GM23338 (cell line): ENCODE results near the genes CAPN11 and MYMX.

- PRO-cap = bidirectional peak, plus-strand start at chr6:44043044, minus-strand start at chr6:44042979
- RAMPAGE, long total RNA = no peak
Measured at GRCh38 chr6:44042834-44043422, 84.3 kb downstream of the MRPL14 start.

- PRO-cap = no peak
- RAMPAGE, long total RNA = no peak
Measured at GRCh38 chr6:44056736-44057289, 70.4 kb downstream of the MRPL14 start.

DNA sequence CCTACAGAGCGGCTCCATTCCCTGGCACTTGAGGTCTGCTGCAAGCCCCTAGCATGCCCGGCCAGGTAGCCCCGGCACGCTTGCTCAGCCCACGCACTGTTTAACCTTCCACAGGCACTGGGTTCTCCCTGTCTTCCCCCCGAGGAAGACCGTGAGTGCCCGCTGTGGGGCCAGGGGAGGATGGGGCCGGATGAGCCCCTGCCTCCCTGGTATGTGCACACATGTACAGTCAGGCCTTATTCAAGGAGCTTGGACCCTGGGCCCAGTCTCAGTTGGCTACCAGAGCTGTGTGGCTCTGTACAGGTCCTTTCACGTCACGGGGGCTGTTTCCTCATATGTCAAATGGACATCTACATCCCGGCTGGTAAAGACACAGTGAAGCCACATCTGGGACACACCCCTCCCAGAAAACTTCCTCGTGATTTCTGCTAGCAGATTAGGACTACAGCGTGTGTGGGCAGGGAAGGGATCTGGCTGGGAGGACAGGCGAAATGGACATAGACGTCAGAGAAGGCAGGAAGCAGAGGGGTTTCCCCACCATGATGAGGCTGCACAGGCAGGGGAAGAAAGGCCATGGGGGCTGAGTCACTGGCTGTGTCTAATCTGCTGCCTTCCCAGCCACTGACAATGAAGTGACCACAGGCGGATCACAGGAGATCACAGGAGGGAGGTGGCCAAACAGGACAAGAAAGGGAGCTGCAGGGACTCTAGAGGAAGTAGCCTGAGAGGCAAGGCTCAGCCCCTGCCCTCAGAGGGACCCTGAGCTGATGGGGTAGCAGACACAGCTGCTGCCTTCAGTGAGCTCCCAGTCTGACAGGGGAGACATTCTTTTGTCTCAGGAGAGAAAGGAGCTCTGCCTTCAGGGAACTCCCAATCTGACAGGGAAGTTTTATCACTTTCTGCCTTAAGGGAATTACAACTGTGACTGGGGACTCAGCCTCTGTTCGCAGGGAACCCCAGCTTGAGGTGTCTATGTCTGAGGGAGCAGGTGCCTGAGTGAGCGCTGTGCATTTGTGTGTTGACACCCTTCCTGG is 62.8 kb downstream of the MRPL14 start:
- PRO-cap = no peak
- RAMPAGE, long total RNA = no peak

DNA sequence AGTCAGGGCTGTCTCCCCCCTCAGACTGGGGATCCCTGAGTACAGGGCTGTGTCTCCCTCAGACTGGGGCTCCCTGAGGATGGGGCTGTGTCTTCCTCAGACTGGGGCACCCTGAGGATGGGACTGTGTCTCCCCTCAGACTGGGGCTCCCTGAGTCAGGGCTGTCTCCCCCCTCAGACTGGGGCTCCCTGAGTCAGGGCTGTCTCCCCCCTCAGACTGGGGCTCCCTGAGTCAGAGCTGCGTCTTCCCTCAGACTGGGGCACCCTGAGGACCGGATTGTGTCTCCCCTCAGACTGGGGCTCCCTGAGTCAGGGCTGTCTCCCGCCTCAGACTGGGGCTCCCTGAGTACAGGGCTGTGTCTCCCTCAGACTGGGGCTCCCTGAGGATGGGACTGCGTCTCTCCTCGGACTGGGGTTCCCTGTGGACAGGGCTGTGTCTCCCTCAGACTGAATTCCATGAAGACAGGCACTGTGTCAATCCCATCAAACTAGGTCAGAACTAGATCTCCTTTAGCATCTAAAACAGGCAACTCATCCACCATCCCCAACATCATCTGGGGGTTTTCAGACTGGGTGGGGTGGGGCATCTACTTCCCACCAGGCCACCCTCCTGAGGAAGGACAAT is 60.7 kb downstream of the MRPL14 start:
- PRO-cap = no peak
- RAMPAGE, long total RNA = no peak

DNA sequence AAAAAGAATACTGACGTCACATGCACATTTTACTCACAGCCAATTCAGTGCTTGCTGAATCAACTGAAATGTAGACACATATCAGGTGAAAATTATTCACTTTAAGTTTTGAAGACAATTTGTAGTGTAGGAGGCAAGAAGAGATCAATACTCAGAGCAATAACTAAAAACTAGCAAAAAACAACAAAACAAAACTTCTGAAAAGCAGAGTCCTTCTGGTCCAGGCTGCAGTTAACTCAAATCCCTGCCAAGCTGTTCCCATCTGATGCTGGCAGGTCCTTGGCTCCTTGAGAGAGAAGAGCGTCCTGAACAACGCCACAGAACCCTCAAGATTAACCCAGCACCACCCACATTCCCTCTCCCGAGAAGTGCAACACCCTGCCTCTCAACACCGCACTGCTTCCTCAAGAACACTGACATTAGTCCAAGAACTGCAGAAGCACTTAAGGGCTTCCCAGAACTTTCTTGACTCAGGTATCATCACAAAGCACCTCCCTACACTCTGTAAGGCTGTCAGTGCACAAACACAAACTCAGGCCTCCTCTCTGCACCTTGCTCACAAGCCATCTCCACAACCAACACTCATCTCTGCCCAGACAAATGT is 7.6 kb downstream of the MRPL14 start:
- PRO-cap = no peak
- RAMPAGE, long total RNA = no peak

- PRO-cap = no peak
- RAMPAGE, long total RNA = no peak
Measured at GRCh38 chr6:44158600-44158913, at the start of gene CAPN11. Gene CAPN11, plus strand, starts transcription at chr6:44158820.

DNA sequence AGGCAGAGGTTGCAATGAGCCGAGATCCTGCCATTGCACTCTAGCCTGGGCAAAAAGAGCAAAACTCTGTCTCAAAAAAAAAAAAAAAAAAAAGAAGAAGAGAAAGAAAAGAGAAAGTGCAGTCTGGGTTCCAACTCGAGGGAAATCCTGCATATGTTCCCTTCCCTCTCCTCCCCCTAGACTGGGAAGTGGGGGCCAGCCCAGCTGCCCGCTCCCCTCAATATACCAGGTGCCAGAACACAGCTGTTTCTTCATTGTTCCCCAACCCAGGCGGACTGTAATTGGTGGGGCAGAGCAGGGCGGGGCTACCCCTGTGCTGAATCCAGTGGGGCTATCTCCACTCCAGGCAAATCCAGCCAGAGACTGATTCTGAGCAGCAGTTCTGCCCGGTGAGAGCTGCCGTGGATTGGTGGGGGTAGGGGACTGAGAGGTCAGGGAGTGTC is at the start of gene MYMX:
MYMX (plus strand) TSS at position 347 of the 443 bp plus-strand sequence.
- PRO-cap = bidirectional peak, plus-strand start at position 349 of the sequence, minus-strand start at position 365 of the sequence
- RAMPAGE, long total RNA = no peak

DNA sequence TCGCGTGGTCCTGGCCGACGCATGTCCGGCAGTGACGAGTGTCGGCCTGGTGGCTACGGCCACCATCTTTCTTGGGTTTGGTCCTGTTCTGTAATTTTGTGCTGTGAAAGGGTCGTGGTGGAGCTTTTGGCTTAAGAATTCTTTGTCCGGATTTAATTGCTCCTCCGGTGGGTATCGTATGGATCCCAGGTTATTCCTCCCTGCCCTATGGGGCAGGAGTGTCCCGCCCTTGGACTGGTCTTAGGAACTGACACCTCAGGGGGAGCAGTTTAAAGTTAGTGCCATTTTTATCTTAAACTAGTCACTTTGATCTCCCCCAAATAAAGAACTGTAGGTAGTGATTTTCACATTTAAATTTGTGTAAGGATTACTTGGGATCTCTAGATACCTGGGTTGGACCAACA is 1.0 kb downstream of the HSP90AB1 start:
- PRO-cap = bidirectional peak, plus-strand start at position 31 of the sequence, minus-strand start outside the sequence
- RAMPAGE, long total RNA = no peak

DNA sequence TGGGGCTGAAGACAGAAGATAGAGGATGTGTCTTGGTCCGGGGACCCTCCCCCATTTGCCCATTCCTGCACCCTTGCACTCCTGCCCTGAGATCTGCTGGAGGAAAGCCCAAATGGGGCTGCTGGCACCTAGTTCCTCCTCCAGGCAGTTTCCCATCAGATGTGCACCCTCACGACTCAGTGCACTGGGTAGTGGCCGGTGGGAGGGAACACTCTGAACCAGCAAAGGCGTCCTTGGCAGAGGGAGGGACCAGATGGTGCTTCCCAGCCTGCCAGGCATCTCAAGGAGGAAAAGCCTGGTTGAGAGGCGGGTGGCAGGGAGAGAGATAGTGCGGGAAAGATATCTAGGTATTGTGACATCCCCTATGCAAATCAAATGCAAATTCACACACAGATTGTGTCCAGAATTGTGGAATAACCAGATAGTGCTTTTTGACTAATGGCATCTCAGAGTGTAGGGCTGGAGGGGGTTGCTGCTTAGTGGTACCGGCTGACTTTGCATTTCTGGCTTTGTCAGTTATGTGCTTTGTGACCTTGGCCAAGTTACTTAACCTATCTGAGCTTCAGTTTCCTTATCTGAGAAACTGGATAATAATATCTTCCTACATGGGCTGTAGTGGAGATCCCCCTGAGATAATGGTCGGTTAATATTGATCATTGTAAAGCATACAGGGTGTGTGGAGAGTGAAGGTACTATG is 7.6 kb downstream of the TCTE1 start:
- PRO-cap = no peak
- RAMPAGE, long total RNA = no peak

GRCh38 chr6:44297027-44297521 is 424 bp downstream of the TCTE1 start:
- PRO-cap = no peak
- RAMPAGE, long total RNA = no peak

DNA sequence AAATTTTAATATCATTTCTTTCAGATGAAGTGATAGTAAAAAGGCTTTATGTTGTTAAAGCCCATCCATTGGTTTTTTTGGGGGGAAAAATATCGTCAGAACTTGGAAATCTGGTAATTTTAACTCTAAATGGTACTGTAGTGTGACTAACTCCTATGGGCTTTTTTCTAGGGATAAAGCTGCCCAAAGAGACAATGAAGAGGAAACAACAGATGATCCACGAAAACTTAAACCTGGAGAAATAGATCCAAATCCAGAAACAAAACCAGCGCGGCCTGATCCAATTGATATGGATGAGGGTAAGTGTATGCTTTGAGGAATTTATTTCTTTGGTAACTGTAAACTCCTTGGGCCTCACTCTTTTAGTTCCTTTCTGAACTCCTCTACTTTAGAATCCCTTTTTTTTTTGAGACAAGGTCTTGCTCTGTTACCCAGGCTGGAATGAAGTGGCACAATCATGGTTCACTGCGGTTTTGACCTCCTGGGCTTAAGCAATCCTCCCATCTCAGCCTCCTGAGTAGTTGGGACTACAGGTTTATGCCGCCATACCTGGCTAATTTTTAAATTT is 5.9 kb downstream of the CDC5L start:
- PRO-cap = no peak
- RAMPAGE, long total RNA = no peak

GRCh38 chr6:44799893-44800538 is 412.5 kb downstream of the CDC5L start:
- PRO-cap = no peak
- RAMPAGE, long total RNA = no peak

DNA sequence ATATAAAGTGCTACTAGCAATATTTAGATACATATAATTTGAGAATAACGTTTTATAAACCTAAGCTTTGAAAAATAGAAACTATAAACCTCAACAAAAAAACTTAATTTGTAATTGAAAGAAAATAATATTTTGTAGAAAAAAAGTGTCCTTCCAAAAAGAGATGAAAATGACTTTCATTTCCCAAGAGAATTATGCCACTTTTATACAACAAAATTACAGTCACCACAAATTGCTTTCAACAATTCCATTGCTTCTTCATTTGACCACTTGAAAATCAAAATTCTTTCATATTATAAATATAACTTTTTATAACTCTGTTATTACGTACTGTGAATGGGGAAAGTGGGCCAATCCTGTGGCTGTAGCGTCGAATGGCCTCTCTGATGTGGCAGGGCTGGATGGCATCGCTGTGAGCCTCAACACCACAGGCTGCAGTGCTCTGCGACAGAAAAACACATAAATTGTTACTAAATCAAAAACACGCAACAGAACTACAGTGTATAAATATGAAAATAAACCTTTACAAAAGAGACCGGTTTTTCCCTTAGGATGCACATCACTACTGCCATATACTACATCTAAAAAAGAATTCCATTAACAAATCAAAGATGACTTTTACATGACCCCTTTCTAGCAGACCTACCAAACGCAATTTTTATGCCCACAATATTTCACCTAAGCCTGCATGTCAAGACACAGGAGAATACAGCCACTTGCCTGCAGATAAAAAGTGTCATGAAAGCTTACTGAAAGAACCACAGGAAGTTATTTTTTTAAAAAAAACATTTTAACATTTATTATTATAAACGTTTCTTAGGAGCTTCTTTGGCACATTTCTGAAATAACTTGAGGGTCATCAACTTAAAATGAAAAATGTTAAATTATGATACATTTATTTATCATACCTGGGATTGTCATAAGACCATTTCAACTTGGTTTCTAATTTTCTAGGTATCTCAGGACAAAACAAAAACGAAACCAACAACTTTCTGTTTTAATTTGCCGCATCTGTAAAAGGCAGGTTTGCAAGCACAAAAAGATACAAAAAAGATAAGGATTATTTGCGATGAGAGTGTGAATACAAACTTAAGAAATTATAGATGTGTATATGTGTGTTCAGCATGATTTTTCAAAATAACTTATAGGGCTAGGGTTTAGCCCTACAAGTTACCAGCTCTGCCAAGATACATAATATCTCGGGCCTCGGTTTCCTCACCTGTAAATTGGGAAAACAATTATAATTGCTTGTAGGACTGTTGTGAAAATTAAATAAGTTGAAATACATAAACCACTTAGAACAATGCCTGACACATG is 395.4 kb upstream of the RUNX2 start:
- PRO-cap = no peak
- RAMPAGE, long total RNA = no peak

- PRO-cap = no peak
- RAMPAGE, long total RNA = no peak
Measured at GRCh38 chr6:45175969-45176209, 152.2 kb upstream of the RUNX2 start.

DNA sequence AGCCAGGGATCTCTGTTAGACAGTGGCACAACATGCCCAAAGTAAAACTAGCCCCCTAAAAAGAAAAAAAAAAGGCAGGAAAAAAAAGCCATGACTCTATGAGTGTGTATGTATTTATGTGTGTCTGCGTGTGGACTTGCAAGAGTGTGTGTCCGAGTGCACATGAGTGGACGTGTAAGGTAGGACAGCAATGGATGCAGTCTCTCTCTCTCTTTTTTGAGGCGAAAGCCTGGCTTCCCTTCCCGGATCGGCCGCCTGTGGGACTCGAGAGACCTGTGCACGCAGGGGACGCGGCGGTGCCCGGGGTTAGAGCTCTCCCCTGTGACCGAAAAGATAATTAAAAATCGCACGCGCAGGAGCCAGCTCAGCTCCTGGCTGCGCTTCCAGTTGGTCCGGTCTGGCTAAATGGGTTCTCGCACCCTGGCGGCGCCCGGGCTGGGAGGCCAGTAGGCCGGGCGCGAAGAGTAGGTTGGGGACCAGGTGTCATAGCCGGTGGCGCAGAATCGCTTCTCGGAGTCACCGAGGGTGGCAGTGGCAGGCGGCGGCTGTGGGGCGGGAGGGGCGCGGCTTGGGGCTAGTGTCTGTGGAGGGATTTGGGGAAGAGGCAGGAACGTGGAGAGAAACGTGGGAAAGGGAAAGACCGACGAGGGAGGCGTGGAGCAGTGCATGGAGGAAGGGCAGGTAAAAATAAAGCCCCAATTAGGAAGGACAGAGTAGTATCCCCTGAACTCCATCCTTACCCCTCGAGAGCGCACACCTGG is 41.8 kb upstream of the SUPT3H start:
- PRO-cap = no peak
- RAMPAGE, long total RNA = no peak

- PRO-cap = no peak
- RAMPAGE, long total RNA = no peak
Measured at GRCh38 chr6:45423977-45424928, 46.5 kb upstream of the SUPT3H start.

DNA sequence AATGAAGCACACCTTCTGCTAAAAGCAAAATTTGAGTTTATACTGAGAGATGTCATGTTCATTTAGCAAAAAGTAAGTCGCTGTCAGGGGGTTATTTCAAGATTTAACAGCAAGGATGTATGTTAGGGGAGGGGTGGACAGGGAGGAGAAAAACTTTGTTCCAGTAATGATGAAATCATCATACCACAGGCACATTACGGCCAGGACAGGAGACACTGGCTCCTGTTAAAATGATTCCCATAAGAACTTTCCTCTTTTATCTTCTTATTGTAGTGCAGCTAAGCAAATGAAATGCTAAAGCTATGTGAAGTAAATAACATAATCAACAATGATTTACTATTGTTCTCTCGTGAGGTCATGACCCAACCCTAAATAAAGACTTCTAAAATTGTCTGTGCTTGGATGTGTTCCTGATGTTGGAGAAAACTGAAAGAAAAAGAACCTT is 59.5 kb upstream of the SUPT3H start:
- PRO-cap = no peak
- RAMPAGE, long total RNA = no peak

GRCh38 chr6:45460967-45461494 is 83.3 kb upstream of the SUPT3H start:
- PRO-cap = no peak
- RAMPAGE, long total RNA = no peak

DNA sequence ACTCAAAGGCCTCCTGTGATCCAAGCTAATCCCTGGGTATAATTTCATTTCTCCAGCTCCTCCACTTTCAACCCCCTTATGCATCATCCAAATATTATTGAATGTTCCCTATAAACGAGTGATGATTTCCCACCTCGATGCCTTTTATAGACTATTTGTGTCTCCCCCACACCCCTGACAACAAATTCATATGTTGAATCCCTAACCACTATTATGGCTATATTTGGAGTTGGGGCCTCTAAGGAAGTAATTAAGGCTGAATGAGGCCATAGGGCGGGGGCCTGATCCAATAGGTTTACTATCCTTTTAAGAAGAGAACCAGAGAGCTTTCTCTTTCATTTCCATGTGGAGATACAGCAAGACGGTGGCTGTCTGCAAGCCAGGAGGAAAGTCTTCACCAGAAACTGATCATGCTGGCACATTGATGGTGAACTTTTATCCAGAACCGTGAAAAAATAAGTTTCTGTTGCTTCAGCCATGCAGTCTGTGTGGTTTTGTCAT is 38.8 kb upstream of the CLIC5 start:
- PRO-cap = no peak
- RAMPAGE, long total RNA = no peak

GRCh38 chr6:46130711-46131070 is 902 bp downstream of the ENPP4 start:
- PRO-cap = no peak
- RAMPAGE, long total RNA = no peak